Hair follicle dermal papilla cell (primary cell): Measurements from ENCODE around the genes ABHD12, DEFB119 and DEFB124.

GRCh38 chr20:25014632-25015288 lies 22.2 kb upstream of the APMAP start:
- CAGE, long polyA plus RNA: no peak

DNA sequence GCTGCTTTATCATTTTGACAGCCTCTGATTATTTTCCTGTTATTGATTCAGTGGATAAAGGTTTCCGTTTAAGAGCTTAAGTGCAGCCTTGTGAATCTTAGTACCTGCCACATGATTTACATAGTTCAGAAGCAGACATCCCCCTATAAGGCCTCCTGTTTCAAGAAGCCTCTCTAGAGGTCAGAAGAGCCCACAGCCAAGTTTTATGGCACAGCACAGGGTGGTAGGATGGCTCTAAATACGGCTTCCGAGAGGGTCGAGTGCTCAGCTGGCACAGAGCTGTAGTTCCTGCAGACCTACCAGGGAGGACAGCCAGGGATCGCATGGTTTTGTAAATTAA lies 17.6 kb upstream of the PYGB start:
- CAGE, long polyA plus RNA: no peak

GRCh38 chr20:25247049-25247875 lies 623 bp upstream of the PYGB start:
- CAGE, long polyA plus RNA: no peak

GRCh38 chr20:25309891-25310182 lies 62.0 kb downstream of the PYGB start:
- CAGE, long polyA plus RNA: no peak

GRCh38 chr20:25321439-25321993 lies 69.1 kb downstream of the ABHD12 start:
- CAGE, long polyA plus RNA: no peak

- CAGE, long polyA plus RNA: no peak
Measured at GRCh38 chr20:25354113-25354493, 36.5 kb downstream of the ABHD12 start.

- CAGE, long polyA plus RNA: no peak
Measured at GRCh38 chr20:25389950-25390911, at the start of gene ABHD12. Gene ABHD12, minus strand, starts transcription at chr20:25390835.

DNA sequence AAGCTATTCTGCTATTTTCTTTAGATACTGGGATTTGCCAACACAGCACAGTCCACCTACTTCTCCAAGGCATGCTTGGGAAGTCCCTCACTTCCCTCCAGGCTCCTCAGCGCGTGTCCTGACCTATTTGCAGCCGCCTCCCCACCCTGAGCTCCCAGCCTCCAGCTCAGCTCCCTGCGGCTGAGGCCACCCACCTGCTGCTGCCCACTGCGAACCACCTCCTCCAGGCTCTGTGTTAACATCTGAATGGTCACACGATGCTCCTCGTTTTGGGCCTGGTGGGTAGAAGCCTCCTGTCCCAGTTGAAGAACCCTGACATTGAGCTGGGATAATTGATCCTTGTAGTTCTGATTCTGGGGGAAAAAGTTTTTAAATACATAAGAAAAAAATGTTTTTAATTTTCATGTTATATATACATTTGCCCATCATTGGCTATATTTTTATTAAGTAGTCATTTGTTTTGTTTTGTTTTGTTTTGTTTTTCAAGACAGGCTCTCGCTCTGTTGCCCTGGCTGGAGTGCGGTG lies 54.8 kb downstream of the GINS1 start:
- CAGE, long polyA plus RNA: no peak

- CAGE, long polyA plus RNA: no peak
Measured at GRCh38 chr20:25538712-25539948, 46.2 kb downstream of the NINL start.

DNA sequence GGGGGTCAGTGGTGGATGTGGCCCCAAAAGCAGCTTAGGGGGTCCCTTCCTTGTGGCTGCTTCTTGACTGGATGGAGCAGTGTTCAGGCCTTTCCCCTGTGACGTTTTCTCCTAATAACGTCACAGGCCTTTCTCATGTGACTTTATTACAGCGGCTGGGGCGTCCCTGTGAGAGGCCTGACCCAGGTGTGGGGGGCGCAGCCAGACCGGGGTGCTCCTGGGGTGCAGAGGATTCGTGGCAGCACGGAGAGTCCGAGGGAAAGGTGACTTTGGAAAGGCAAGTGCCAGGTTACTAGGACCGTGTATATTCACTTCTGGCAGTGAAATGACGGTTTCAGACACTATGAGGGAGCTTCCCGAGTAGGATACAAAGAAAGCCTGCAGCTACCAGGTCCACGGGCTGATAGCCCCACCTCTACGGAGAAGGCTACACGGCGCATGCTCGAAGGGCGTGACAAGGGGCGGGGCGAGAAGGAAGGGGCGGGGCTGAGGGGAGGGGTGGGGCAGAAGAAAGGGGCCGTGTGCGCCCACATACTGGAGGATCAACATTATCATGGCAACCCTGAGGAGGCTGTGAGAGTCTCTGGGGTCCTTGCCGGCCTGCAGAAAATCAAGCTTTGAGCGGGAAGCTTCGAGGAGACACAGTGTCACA lies 54.2 kb upstream of the ZNF337 start:
- CAGE, long polyA plus RNA: no peak

DNA sequence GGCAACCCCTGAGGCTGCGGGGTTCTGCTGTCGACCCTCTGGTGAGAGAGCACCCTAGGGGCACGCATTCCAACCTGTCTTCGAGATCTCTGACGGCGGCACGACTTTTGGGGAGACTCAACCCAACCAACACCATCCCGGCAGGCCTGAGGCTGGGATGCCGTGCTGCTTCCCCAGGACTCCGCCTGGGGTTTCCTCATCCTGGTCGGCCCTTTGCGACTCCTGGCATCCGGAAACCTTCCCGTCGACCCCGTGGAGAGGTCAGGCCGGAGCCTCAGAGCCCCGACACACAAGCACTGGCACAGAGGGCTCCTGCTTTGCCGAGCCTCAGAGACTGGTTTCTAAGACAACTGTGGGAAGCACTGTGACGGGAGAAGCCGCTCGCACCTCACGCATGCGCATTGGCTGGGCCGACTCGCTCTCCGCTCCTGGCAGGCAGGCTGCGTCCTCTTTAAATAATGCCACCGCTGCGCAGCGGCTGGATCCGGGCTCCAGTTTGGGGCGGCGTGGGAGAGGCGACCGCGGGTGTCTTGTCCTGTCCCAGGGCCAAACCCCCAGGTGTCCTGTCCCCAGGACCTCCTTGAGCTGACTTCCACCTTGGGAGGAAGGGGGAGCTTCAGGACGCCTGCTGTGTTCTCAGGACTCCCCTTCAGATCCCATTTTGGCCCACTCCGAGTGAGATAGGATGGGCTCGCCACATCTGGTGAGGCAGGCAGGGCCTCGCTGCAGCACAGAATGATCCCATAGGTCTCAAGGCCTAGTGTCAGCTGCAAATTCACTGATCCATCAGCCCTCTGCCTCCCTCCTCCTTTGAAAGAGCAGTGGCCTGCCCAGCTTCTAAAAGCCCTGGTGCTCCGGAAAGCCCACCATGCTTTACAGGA lies 169.1 kb upstream of the ZNF337 start:
- CAGE, long polyA plus RNA: no peak

- CAGE, long polyA plus RNA: no peak
Measured at GRCh38 chr20:29689271-29690028, 1568.0 kb upstream of the DEFB115 start.

GRCh38 chr20:30723783-30724486 lies 533.5 kb upstream of the DEFB115 start:
- CAGE, long polyA plus RNA: no peak

DNA sequence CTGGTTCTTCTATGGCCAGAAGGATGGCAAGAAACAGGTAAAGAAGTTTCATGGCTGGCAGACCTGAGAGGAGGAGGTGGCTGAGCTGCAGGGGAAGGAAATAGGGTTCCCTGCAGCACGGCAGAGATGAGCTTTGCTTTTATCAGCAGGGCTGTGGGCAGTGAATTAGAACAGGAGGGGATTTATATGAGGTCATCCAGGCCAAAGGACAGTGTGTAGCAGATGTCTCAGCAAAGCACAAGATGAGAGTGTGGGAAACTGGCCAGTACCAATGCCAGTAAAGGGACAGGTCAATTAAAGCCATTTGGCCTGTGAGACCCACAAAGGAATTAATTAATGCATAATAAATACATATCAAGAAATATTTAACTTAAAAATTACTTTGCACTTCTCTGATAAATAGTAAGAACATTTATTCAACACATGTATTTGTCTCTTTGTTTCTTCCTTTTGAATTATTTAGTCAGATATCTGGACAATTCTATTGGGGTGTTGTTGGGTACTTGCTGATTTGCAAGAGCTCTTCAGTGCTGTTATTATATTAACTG lies at the start of gene DEFB119:
TSS of gene DEFB119 (minus strand) at position 159 of the 548 bp plus-strand sequence.
- CAGE, long polyA plus RNA: no peak

DNA sequence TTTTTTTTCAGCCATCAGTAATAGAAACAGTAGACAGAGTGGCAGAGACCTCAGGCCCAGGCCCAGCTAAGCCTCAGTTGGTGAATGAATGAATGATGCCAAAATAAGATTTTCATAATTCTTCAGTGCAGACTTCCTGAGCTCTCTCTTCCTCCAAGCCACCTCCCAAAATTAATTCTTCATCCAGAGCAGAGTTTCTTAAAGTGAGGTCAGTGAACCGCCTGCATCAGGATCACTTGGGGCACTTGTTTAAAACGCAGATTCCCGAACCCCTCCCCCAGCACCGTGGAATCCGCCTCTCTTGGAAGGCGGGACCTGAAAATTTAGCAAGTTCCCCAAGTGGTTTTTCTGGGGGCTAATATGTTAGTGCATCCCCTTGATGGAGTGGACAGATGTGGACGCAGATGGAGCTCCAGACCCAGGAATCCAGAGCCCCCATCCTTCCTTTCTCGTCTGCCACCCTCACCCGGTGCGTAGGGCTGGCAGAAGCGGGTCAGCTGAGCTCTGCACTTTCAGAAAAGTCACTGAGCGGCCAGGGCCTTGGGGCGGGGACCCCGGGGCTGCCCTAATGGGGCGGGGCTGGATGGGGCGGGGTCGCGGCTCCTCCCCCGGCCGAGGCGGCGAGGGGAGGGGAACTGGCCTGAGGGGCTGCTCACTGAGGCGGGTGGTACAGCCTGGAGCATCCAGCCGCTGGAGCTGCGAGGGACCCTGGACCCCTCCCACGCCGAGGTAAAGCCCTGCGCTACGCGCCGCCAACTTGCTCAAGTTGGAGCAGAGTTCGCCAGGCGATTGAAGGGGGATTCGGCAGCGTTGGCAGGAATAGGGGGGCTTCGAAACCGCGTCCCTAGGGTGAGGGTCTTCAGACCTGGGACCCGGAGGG lies at the start of gene DEFB124:
TSS of gene DEFB124 (minus strand) at position 490 of the 880 bp plus-strand sequence.
- CAGE, long polyA plus RNA: no peak

- CAGE, long polyA plus RNA: no peak
Measured at GRCh38 chr20:31608961-31609332, 3.9 kb downstream of the ID1 start.

- CAGE, long polyA plus RNA: no peak
Measured at GRCh38 chr20:31698615-31699684, 23.7 kb downstream of the BCL2L1 start.

GRCh38 chr20:31707987-31708845 lies 14.5 kb downstream of the BCL2L1 start:
- CAGE, long polyA plus RNA: no peak

DNA sequence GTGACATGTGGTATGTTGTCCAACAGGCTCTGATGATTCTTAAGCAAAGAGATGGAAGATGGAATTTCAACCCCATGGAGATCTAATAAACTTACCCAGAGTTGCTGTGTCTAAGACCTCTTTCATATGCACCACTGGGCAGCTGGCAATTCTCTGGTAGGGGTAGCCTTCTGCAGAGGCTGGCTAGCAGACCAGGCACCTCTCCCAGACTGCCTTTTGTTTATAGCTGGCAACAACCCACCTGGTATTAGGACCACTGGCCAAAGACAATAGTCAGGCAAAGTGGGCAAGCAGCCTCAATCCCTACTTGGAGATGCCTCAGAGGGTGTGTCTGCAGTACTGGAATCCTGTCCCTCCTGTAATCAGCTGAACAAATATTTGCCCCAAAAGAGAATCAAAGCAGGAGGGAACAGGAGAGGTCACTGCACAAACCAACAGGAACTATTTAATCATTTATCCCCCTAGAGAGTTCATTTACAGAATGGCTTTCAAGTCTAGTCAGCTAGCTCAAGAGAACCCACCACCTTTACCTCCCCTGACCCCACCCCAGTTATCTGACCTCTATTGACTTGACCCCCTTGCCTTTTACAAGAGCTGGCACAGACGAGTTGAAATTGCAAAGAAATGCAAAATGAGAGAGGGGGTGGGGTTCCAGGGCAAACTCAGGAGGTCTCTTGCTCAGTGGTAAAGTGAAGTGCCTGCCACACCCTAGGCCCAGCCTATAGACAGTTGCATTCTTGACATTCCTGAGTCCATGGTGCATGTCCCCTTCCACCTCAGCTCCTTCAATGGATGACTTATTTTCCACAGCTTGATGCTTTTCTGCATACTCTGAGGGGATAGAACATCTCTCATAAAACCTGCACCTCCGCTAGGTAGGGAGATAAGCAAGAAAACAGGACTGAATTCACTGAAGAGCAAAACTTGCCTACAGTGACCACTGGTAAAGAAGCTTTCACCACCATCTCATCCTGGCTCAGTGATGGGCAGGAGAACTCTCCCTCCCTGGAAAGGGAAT lies 2.8 kb downstream of the BCL2L1 start:
- CAGE, long polyA plus RNA: no peak

- CAGE, long polyA plus RNA: no peak
Measured at GRCh38 chr20:31747518-31747966, 8.5 kb downstream of the TPX2 start.